ENCODE results near the genes PPRC1, PITX3 and MFSD13A.

GRCh38 chr10:101134833-101135525, 3.9 kb downstream of the TLX1 start:
- PRO-cap, result no peak

GRCh38 chr10:101135699-101136422, 4.8 kb downstream of the TLX1 start:
- PRO-cap, result no peak

GRCh38 chr10:101536043-101536427, 52.0 kb downstream of the POLL start:
- PRO-cap, result no peak

DNA sequence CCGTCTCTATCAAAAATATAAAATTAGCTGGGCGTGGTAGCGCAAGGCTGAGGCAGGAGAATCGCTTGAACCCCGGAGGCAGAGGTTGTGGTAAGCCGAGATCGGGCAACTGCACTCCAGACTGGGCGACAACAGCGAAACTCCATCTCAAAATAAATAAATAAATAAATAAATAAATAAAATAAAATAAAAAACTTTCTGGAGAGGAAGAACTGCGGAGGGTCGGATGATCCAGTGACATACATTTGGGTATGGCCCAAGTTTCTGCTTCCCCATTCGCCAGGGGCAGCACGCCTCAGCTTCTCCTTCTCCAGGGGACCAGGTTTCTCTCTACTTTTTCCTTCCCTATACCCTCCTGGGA, 844 bp downstream of the ARMH3 start:
- PRO-cap, result no peak

GRCh38 chr10:102112037-102112865, 7.9 kb downstream of the LDB1 start:
- PRO-cap, result no peak

- PRO-cap, result bidirectional peak, plus-strand start at chr10:102133040, minus-strand start at chr10:102132875; bidirectional peak, plus-strand start at chr10:102133804, minus-strand start at chr10:102133573
These were observed at the start of gene PPRC1 for GRCh38 chr10:102132743-102133873. Gene PPRC1 (plus strand): TSS chr10:102133040.

GRCh38 chr10:102133874-102134332, 1.1 kb downstream of the PPRC1 start:
- PRO-cap, result no peak

GRCh38 chr10:102151284-102151832, 831 bp upstream of the NOLC1 start:
- PRO-cap, result no peak

- PRO-cap, result no peak
These were observed 784 bp downstream of the PITX3 start for GRCh38 chr10:102240368-102241088.

DNA sequence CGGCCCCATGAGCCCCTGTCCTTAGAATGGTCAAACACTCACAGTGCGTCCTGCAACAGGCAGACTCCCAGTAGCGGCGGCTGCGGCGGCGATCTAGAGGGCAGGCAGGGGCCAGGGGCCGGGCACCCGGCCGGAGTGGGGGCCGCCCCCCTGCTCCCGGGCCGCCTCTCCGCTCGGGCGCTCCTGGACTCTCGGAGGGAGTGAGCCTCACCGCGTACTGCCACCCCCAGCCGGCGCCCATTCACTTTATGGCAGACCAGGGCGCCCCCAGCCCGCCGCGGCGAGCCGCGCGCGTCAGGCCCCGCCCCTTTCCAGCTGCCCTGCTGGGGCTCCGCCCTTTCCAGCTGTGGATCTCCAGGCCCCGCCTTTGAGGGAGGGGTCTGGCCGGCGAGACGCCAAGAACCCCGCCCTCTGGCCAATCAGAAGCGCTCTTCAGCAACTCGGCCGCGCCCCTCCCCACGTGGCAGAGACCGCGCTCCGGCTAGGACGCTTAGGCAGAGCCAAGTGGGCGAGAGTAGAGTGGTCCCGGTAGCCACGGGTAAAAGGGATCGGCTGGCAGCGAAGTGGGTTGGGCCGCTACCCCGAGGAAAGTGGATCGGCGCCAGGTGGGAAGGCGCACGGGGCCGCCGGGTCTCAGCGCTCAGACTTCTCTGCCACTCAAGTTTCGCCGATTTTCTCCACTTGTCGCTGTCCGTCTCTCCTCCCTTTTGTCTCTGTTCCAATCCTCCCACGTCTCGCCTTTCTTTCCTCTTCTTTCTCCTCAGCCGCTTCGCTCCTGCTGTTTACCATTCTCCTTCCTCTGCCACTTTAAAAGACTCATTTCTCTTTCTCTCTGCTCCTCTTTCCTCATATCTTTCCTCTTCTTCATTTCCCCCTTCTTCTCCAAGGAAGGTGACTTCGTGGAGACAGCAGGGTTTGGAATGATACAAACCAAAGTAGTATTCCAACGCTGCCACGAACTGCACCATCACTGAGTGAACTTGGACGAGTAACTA, at the start of gene PITX3:
PITX3 (minus strand) TSS at position 222 of the 995 bp plus-strand sequence.
- PRO-cap, result unidirectional peak, minus-strand start at position 222 of the sequence

GRCh38 chr10:102407743-102408683, 10.6 kb downstream of the PSD start:
- PRO-cap, result no peak

DNA sequence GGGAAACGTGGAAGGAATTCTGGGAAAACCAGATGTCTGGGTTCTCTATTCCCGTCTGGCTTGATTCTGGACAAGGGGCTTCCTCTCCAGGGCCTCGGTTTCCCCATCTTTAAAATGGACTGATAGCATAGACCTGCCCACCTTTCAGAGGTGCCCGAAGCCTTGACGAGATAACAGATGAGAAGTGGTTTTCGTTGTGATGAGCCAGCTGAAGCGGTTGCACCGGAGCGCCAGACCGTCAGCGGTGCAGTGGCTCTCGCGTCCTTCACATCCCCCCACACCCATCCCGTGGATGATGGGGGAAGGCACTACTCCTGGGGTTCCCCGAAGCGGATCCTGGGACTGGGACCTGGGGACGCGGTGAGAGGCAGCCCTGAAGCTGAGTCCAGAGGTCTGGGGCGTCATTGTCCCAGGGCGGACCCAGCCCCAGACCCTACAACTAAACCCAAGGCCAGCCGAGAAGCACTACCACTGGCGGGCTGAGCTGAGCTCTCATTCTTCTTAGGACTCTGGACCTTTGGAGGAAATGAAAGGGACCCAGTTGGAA, 623 bp upstream of the FBXL15 start:
- PRO-cap, result no peak

- PRO-cap, result no peak
These were observed 4.1 kb upstream of the CUEDC2 start for GRCh38 chr10:102436143-102437231.

GRCh38 chr10:102449404-102450286, 1.7 kb downstream of the C10orf95 start:
- PRO-cap, result no peak

DNA sequence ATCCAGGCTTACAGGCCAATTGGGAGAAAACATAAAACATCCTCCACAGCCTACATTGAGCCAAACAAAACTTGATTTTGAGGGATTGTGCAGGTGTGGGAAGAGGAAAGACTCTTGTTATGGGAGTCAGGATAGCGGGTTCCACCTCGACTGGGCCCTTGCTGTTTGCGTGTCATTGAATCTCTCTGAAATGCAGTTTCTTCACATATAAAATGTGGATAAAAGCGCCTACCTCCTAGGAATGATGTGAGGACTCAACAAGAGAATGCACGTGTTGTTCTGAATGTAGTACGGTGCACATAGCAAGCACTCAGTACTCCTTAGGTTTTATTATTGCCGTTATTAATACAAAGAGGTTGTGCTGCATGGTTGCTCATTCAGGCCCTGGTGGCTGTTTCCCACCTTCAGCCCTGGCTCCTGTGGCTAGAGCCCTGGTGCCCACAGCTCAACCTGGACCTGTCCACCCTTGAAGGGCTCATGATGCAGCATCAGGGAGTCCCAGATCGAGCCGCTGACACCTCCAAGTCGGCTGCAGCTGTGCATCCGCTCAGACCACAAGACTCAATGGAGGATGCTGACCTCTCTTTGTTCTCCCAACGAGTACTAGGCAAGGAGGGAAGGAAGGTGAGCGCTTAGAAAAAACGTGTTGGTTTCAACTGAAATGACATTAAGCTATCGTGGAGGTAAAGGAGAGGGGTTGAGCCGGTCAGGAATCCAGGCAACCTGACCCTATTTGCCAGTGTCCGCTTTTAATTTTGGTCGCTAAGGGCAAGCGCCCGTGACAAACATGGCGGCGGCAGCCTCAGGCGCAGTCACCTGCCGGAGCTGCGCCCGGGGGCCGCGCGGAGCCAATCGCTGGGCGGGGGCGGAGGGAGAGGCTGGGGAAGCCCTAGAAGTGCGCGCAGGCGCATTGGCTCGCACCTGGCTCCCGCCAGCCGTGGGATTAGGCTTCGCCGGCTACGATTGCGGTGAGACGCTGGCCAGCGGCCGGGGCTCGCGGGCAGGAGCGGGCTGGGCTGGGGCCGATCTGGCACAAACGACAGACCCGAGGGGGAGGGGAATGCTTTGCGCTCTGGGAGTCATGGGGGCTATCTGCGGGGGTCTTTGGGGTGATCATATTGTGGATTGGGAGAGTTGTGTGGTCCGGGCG, at the start of gene MFSD13A:
MFSD13A (plus strand) TSS at position 913 of the 1,150 bp plus-strand sequence.
- PRO-cap, result unidirectional peak, plus-strand start at position 971 of the sequence

DNA sequence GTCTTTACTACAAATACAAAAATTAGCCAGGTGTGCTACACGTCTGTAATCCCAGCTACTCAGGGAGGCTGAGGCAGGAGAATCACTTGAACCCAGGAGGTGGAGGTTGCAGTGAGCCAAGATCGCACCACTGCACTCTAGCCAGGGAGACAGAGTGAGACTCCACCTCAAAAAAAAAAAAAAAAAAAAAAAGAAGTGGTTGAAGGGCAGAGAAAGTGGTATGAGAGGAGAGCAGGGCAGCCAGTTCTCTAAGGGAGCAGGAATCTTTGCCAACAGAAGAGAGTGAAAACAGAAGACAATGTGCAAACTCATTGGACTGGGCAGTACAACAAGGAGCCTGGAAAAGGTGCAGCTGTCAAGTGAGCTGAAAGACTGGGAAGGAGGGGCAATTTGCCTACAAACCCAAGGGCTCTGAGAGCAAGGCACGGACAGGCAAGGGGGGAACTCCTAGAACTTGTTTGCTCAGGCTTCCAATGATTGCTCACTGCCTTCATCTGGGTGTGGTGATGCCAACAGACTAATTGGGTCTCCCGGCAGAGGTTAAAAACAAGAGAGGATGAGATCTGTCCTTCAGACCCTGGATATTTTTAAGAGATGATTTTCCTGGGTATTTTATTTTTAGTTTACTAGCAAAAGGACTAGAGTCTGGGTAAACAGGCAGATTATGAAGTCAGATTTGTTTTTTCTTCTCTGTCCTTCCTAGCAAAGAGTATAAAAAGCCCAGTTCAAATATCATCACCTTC, 9.5 kb downstream of the ACTR1A start:
- PRO-cap, result no peak

DNA sequence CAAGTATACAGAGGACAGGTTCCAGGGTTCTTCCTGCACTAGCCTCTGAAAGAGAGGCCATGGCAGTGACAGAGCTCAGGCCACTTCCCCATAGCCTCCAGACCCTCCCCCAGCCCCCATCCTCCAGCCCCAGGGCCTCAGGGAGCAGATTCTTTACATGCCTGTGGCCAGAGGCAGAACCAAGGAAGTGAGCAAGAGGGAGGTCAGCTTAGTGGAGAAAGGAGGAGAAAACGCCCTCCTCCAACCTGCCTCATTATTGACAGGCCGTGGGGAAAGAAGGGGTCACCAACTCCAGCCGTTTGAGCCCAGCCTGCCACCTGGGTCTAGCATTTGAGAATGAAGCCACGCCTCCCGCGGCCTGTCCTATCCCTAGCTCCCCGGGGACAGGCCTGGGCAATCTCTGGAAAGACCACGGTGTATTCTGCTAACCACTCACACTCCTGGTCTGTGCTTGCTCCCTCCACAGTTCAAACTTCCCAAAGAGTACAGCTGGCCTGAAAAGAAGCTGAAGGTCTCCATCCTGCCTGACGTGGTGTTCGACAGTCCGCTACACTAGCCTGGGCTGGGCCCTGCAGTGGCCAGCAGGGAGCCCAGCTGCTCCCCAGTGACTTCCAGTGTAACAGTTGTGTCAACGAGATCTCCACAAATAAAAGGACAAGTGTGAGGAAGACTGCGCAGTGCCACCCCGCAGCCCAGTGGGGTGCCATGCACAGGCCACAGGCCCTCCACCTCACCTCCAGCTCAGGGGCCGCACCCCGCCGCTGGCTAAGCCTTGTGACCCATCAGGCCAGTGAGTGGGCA, 14.5 kb upstream of the TRIM8 start:
- PRO-cap, result no peak

GRCh38 chr10:102667966-102668495, 23.8 kb downstream of the TRIM8 start:
- PRO-cap, result no peak

DNA sequence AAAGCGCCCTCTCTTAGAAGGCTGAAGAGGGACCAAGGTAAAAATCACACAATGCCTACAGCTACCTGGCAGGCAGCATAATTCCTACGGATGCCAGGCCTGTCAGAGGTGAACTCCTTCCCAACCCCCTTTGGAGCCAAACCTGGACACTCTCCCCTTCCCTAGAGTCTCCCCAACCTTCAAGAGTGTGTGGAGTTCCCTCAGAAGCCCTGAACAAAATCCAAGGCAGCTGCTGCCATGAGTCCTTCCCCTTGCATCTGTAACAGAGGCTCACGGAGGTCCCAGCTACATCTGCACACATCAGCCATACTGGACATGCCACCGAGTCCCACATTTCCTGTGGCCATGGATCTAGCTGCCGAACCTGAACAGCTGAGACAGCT, 33.3 kb downstream of the TRIM8 start:
- PRO-cap, result no peak

GRCh38 chr10:102770645-102771165, 27.0 kb downstream of the WBP1L start:
- PRO-cap, result no peak

All from jejunum (tissue), 1 donor.